Glomerular endothelial cell (primary cell): ENCODE measurements around the genes PKD2L1, WNT8B and KAZALD1.

DNA sequence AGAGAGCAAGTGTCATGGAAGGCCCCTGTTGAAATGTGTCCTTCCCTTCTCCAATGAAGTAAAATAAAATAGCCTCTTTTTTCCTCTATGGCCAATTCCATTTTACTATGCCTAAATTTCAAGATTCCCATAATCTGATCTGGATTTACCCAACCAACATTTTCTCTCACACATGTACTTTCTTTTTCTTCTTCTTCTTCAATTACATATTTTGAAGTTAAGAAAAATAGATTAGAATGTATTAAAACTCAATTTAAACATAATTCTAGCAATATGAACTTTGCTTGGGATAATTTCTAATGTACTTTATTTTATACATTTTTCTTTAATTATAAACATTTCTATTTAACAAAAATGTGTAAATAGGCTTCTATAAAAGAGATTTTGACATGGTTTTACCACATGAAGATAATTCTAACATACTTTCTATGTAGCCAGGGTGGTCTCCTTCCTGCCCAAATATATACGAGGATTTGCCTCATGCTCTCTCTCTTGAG is 9.9 kb downstream of the HPSE2 start:
- RAMPAGE, long total RNA, result no peak

DNA sequence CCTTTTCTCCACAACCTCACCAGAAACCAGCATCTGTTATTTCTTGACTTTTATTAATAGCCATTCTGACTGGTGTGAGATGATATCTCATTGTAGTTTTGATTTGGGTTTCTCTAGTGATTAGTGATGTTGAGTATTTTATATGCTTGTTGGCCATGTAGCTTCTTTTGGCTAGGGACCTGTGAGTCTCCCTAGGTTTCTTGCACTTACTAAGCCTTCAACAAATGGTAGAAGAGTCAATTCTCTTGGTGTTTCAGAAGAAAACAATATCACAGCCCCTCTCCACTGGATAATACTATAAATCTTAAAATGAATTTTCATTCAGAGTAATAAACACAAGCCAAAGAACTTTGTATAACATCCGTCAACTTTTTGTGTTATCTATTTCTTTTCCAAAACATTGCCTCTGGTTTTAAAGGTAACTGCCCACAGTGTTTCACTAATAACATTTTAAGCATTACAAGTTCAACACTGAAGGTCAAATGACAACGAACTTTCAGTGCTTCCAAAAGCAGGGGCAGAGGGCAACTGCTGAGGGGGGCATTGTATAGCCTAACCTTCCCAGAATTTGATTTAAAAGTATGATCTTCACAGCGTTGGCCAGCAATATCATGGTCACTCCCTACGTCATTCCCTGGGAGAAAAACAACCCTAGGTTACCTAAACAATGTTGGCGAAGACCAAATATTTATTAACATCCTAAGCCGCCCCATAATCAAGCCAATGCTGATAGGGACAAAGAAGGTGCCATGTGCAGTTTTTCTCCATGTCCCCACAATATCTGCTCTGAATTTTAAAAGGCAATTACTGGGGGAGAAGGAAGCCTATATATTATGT is 2.3 kb upstream of the GOT1 start:
- RAMPAGE, long total RNA, result no peak

DNA sequence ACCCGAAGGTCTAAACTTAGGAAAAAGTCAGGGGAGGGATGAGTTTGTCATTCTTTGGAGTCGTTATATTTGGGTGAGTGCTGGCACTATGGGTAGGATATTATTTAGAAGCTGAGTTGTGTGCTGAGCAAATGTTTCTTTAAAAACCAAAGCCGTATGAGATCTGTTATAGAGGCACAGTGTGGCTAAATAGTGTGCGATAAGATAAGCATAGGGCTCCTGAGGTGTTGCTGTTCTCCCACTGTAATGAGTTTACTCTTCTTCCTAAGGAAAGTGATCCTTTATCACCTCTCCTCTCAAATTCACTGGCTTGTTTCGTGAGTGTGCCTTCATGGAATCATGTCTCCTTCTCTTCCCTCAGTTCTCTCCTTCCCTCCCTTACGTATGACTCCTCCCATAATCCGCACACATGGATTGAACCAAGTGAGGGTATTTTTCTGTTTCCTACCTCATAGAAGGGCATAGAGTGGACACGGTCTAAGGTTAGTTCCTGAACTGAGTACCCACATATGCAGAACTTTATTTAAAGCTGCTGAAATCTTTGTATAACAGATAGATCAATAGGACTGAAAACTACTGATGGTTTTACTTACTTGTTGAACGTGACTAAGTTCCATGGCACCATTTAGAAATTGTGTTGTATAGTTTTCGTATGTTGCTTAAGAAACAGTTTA is 4.0 kb upstream of the GOT1 start:
- RAMPAGE, long total RNA, result no peak

- RAMPAGE, long total RNA, result no peak
These were observed 10.7 kb upstream of the NKX2-3 start for GRCh38 chr10:99521844-99522543.

DNA sequence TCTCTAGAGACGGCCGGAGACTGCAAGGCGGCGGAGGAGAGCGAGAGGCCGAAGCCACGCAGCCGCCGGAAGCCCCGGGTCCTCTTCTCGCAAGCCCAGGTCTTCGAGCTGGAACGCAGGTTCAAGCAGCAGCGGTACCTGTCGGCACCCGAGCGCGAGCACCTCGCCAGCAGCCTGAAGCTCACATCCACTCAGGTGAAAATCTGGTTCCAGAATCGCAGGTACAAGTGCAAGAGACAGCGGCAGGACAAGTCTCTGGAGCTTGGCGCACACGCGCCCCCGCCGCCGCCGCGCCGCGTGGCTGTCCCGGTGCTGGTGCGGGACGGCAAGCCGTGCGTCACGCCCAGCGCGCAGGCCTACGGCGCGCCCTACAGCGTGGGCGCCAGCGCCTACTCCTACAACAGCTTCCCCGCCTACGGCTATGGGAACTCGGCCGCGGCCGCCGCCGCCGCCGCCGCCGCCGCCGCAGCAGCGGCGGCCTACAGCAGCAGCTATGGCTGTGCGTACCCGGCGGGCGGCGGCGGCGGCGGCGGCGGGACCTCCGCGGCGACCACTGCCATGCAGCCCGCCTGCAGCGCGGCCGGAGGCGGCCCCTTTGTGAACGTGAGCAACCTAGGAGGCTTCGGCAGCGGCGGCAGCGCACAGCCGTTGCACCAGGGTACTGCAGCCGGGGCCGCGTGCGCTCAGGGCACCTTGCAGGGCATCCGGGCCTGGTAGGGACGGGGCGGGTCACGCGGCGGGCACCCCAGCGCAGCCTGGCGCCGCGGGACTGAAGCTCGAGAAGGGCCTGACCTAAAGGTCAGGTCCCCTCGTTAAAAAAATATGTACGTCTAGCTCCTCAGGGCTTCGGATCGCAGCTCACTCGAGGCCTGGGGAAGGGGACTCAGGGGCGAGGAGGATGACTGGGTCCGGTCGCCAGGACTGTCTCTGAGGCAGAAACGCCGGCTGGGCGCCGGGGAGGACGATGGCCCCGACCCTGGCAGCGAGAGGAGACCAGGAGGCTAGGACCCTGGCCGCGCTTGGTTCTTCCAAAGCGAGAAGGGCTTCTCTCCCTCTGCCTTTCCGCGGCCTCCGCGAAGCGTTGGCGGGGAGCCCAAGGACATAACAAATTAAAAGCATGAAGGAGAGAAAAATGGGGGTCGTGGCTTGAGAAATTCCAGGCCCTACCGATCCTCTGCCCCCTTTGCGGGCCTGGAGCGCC is 2.7 kb downstream of the NKX2-3 start:
- RAMPAGE, long total RNA, result no peak

DNA sequence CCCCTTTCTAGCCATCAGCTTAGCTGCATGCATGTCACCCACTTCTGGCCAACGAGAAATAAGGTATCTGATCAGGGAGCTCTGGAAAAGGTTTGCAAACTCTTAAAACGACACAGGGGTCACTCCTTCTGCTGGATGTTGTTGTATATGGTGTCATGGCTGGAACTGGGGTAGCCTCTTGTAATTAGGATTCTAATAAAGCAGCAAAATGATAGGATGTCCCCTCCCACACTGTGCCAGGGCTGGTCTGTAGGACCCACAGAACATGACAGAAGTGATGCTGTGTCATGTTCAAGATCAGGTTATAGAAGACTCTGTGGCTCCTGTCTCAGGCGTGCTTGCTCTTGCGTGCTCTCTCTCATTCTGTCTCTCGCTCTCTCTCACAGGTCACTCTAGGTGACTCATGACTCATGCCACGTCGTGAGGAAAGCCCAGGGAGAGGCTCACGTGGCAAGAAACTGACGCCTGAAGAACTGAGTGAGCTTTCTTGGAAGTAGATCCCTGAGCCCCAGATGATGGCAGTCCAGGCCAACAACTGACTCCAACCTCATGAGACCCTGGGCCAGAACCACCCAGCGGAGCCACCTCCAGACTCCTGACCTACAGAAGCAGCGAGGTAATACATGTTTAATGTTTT is 103.4 kb downstream of the DNMBP start:
- RAMPAGE, long total RNA, result no peak

- RAMPAGE, long total RNA, result no peak
These were observed 82.4 kb downstream of the DNMBP start for GRCh38 chr10:99927433-99927701.

- RAMPAGE, long total RNA, result no peak
These were observed 663 bp upstream of the DNMBP start for GRCh38 chr10:100010374-100010846.

GRCh38 chr10:100038604-100039096 is 28.9 kb upstream of the DNMBP start:
- RAMPAGE, long total RNA, result no peak

DNA sequence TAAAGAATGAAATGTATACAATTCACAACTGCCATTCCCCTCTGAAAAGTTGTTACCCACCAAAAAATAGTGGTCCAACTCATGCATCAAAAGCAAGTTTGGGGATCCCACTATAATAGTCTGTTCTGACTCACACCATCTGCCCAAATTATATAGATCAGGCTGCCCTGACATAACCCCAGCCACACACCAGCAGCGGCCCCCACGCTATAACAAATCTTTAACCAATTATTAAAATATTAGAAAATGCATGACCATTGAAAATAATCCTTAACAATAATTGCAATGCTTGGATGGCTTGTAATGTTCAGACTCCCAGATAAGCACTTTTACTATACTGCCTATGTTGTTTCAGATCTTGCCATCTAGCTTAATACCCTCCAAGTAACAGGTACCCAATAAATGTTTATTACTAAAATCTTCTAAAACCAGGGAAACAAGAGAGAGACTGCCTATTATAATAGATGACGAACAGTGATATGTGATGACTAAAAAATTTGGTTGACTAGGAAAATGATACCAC is 1.8 kb upstream of the ERLIN1 start:
- RAMPAGE, long total RNA, result no peak

GRCh38 chr10:100329982-100330231 is at the start of gene PKD2L1:
Gene PKD2L1 (minus strand): TSS chr10:100330228.
- RAMPAGE, long total RNA, result no peak

GRCh38 chr10:100346269-100346761 is 718 bp upstream of the SCD start:
- RAMPAGE, long total RNA, result no peak

DNA sequence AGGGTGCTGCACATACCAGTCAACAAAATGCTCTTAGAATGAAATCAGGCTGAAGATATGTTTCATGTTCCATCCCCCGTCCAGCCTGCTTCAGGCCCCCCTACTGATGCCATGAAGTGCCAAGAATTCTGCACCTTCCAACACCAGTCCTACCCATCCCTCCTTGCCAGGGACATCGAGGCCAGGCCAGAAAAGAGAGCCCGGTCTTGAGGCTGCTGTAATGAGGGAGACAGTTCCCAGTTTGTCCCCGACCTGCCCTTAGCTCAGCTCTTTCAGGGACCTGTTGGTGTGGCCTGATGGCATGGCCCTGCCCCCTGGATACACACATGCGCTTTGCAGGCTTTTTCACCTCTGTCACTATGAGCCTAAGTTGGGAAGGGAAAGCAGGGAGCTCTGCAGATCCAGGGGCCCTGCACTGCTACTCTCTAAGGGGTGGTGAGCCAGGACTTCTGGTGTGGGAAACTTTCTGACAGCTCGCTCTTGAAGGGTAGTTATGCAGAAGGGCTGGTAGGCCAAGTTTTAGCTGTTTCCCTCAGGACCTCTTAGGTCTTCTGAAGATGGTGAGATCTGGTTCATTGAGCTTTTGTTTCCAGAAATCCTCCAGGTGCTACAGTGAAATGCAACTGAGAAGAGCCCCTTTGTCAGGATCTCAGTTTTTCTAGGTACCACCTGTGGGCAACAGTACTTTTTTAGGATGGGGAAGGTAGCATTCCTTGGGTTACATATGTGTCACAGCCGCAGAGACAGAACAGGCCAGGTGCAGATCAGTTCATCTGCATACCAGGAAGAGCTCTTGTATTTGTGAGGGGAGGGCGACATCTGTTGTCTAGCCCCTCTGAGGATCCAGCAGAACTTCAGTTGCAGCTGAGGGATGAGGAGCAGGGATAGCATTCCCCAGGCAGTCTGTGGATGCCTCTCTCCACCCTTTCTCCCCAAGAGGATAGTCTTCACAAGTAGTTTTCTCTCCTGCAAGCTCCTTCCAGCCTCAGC is 2.2 kb downstream of the SCD start:
- RAMPAGE, long total RNA, result no peak

- RAMPAGE, long total RNA, result no peak
These were observed at the start of gene WNT8B for GRCh38 chr10:100462918-100463194. Gene WNT8B (plus strand): TSS chr10:100463009.

DNA sequence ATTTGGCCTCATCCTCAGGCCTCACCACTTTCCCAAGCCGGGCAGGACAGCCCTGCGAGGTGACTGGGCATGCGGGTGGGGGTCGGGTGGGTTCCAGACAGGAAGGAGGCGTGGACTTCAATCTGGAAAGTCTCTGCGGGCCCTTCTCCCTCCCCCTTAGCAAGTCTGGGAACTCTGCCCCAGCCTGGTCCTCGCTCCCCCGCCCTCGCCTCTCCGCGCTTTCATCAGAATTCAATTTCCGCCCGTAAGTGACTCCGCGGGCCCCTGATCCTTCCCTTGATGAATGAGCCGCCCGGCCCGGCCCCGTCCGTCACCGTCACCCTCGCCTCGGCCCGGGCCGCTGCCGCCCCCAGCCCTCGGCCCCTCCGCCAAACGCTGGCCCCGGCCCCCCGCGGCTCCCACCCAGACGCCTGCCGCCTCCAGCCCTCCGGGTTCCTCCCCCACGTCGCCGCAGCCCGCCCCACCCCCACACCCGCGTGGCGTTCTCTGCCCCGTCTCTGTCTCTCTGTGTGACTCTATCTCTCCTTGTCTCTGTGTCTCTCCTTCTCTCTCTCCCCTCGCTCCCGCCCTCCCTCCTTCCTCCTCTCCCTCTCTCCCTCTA is 91.4 kb upstream of the PAX2 start:
- RAMPAGE, long total RNA, result no peak

DNA sequence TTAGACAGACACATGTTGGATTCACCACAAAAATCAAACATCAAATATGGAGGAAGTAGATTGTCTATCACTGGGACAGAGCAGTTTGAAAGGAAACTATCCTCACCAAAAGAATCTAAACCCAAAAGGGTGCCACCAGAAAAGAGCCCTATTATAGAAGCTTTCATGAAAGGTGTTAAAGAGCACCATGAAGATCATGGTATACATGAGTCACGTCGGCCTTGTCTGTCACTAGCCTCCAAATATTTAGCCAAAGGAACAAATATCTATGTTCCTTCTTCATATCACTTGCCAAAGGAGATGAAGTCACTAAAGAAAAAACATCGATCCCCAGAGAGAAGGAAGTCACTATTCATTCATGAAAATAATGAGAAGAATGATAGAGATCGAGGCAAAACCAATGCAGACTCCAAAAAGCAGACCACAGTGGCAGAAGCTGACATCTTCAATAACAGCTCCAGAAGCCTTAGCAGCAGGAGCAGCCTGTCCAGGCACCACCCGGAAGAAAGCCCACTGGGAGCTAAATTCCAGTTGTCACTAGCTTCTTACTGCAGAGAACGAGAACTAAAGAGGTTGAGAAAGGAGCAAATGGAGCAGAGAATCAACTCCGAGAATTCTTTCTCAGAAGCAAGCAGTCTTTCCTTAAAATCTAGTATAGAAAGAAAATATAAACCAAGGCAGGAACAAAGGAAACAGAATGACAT is 4.0 kb downstream of the SLF2 start:
- RAMPAGE, long total RNA, result no peak

DNA sequence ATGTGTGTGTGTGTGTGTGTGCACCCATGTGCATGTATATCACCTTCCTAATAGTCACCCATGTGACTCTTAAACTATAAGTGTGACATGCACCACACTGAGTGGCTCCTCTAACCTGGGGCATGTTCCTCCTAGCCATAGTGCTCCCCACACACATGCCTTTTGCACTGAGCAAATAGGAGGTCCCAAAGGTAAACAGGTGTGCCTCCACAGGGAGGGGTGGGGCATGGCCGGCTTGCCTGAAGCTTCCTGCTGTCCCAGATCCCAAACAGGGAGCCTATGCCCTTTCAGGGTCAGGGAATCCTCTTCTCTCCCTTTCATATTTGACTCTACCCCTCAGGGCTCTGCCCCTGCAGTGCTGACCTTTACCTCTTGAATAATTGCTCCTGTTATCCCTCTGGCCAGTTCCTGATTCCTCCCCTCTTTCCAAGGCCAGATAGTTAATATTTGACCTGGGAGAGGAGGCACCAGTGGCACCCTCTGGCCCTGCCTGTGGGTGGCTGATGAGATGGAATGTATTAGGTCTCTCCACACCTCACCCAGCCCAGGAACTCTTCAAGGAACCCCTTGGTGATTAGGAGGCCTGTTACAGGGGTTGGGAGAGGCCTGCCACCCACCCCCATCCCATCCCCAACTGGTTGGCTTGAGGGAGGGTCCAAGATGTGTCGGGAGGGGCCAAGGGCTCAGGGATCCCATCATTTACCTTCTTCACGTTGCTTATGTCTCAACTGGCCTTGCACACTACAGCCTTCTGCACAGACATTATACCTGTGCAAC is 2.0 kb downstream of the SEMA4G start:
- RAMPAGE, long total RNA, result no peak

- RAMPAGE, long total RNA, result no peak
These were observed 1.1 kb downstream of the MRPL43 start for GRCh38 chr10:100986103-100986780.

- RAMPAGE, long total RNA, result no peak
These were observed 1.7 kb upstream of the KAZALD1 start for GRCh38 chr10:101060064-101060514.

DNA sequence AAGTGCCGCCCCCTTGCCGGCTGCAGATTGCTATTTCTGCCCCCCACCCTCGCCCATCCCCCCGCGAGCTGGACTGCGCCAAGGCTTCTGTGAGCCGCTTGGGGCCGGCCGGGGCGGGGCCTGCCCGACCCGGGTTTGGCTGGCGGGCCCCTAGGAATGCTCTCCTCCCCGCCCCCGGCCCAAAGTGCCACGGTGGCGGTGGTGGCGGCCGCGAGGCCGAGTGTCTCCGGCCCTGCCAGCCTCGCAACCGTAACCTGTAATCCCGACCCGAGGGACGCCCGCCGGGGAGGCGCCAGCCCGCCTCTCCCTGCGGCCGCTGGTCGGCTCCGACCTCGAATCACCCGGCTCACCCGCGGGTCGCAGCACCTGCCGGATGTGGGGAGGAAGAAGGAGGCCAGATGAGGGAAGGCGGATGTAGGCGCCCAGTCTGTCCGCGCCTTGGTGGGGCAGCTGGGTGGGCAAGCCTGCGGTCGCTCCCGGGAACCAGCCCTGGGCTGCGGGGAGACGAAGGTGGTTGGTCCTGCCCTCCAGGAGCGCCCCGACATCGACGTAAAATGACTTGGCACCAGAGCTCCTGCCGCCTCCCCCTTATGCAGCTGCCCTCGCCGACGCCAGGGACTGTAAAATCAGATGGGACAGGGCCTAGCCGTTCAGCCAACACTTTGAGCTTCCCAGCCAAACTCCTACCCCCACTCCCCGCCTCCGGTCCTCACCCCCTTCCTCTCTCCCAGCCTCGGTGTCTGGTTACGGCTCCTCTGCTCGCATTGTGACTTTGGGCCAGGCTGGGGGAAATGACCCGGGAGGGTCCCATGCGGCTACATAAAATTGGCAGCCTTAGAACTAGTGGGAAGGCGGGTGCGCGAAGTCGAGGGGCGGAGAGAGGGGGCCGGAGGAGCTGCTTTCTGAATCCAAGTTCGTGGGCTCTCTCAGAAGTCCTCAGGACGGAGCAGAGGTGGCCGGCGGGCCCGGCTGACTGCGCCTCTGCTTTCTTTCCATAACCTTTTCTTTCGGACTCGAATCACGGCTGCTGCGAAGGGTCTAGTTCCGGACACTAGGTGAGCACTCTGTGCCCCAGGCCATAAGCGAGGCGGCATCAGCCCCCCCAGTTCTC is at the start of gene KAZALD1:
TSS of gene KAZALD1 (plus strand) at position 929 of the 1,111 bp plus-strand sequence.
- RAMPAGE, long total RNA, result no peak